LNCaP clone FGC (cell line): Measurements from ENCODE around the genes KDM6B and AURKB.

- RRBS, 2 experiments, result no CpG with 5 or more reads among the region's 5 CpGs
Observed at GRCh38 chr17:7605875-7606824, 8.5 kb downstream of the FXR2 start.

DNA sequence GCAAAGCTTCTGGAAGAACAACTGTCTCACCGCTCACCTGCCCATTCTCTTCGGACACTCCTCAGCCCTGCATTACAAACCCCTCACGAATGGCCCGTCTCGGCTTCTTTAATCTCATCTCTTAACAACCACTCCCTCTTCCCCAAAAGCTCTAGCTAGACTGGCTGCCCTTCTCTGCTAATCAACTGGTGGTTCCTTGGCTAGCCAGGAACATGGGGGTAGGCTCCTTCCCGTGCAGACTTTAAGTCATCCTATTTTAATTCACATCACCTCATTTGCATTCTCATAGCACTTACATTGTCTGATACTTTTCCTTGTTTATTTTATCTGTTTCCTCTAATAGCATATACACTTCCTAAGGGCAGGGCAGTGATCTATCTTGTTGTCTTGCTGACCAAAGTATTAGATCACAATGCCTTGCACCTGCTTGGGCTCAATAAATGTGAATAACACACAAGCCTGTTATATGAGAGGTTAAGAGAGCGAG is 9.9 kb downstream of the TP53 start:
- RRBS, 2 experiments, result no CpG with 5 or more reads among the region's 7 CpGs

DNA sequence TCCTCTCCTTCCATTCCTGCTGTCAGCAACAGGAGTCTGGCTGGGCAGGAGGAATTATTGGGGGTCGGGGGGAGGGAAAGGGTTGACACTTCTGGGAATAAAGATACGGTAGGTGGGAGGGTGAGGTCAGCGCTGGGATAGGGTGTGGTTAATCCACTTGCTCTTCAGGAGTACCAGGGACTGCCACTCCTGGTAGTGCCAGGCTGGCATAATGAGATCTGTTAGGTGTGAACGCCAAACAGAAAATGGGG is 1.1 kb upstream of the DNAH2 start:
- RRBS, 2 experiments, result no CpG with 5 or more reads among the region's 4 CpGs

GRCh38 chr17:7833546-7834384 is at the start of gene KDM6B:
Gene KDM6B (plus strand): TSS chr17:7834217.
- RRBS, 2 experiments, result no CpG with 5 or more reads among the region's 49 CpGs

- RRBS, 2 experiments, result no CpG with 5 or more reads among the region's 8 CpGs
Observed at GRCh38 chr17:7837316-7838077, 3.5 kb downstream of the KDM6B start.

GRCh38 chr17:7842490-7843507 is 8.8 kb downstream of the KDM6B start:
- RRBS, 2 experiments, result under 1 to 1% methylated on average over 13 of the region's 56 CpGs

DNA sequence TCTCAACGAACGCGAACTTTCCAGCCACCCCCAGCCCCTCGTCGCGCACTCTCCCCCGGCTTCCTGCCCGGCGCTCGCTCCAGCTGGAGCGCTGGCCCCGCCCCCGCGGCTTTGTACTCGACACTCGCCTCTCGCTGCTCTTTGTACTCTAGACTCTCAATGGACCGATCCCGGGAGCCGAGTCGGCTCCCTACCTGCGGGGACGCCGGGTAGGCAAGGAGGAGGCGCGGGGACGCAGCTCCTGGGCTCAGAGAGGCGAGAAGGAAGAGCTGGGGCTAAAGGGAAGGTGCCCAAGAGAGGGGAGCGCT is 9.5 kb downstream of the KDM6B start:
- RRBS, 2 experiments, result under 1 to 2% methylated on average over 11 to 12 of the region's 29 CpGs

- RRBS, 2 experiments, result 79 to 80% methylated on average over 4 to 6 of the region's 26 CpGs
Observed at GRCh38 chr17:7847795-7848587, 6.9 kb upstream of the TMEM88 start.

DNA sequence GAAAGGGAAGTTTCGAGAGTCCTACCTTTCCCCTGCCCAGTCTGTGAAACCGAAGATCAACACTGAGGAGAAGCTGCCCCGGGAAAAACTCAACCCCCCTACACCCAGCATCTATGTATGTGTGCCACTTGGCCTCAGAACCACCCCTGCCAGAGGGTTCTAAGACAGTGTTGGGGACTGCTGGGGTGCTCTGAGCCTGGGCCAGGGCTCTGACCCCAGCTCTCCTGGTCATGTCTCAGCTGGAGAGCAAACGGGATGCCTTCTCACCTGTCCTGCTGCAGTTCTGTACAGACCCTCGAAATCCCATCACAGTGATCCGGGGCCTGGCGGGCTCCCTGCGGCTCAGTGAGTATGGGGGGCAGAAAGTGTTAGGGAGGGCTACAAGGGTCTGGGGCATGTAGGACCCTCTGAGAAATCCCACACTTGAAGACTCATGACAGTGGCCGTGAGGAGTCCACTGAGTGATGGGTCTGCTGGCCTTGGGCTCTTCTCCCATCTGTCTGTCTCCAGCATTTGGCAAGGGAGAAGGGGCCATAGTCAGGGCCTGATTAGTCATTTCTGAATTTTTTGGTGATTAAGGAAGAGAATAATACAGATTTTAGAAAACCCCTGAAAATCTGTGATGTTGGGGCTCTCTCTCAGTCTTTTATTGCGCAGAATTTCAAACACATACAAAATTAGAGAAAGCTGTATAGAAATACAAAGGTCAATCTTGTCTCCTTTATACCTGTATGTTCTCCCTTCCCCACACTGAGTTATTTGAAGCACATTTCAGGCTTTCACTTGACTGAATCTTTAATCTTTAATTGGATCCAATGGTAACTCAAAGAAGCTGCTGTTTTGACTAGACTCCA is 4.8 kb upstream of the TMEM88 start:
- RRBS, 2 experiments, result no CpG with 5 or more reads among the region's 10 CpGs

DNA sequence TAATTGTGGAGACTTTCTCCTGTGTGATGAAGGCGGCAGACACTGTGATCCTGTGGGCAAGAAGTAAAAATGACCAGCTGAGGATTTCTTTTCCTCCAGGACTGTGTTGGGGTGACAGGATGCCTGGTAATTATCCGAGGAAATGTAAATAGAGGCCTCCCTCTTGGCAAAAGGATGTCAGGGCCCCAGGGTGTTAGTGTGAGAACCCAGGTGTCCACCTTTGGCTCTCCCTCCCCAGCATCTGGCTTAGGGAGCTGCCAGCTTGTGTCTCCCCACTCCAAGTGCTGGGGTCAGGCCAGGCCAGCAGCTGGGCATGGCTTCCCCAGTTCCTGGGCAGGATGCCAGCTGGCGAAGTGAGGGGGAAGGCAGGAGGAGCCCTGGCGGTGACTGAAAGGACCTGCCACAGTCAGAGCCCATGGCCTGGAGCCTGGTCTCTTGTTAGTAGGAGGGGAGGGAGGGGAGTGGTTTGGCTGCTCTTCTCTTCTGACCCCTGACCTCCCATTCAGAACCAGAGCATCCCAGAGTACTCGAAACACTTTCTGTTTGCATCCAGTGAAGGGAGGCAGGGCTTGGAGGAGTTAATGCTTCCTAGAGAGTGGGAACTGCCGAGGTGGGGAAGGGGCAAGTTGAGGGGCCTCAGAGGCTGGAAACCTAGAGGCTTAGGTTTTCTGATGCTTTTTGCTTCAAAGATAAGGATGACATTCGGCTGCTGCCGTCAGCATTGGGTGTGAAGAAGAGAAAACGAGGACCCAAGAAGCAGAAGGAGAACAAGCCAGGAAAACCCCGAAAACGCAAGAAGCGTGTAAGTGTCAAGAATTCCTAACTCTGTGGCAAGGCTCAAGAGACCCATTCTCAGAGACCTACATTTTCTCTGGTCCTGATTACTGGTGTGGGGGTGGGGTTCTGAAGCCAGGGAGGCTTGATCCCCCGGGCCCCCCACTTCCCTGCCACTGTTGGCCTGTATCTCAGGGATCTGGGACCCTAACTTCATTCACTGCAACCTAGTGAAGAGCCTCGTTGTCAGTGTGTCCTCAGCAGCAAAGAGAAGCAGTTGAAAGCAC is 716 bp downstream of the CHD3 start:
- RRBS, 2 experiments, result no CpG with 5 or more reads among the region's 14 CpGs

DNA sequence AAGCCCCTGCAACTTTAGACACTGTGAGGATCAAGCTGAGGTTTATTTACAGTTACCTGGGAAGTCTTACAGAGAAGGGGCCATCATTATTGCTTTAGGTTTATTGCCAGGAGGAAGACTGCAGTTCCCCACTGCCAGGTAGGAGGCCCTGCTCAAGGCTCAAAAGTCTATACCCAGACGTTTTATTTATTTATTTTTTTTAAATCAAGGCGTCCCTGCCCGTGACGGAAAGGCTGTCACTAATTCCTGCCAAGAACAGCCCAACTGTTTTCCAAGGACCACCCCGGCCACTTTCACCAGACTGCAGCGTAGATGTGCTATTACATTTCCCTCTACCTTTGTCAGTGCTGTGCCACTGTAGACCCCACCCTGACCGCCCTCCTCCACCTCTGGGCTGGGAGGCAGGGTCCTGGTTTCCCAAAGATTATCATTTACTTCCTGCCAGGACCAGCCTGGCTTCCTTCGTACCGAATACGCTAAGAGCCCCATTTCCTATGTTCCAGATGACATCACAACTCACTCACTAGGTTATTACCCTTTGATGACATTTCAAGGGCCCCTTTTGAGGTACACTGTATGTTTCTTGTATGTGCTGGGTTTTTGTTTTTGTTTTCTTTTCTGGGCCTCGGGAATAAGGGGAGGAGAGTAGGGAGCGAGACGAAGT is 6.2 kb upstream of the RNF227 start:
- RRBS, 2 experiments, result no CpG with 5 or more reads among the region's 13 CpGs

DNA sequence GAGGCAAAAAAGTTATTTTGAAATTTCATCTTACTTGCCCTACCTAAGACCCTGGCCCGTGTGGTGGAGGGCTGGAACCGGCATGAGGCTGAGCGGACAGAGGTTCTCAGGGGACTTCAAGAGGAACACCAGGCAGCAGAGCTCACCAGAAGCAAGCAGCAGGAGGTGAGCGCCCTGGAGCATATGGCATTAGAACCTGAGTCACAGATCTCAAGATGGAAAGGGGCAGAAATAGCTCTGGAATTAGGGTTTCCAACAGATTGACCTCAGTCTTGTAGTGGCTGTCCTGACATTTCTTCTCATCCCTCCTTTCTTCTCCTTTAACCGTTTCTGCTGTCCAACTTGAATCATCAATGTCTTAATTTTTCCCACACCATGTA is 4.6 kb downstream of the CNTROB start:
- RRBS, 2 experiments, result no CpG with 5 or more reads among the region's 5 CpGs

GRCh38 chr17:8019019-8019574 is 16.7 kb downstream of the GUCY2D start:
- RRBS, 2 experiments, result 92% methylated on average over 2 of the region's 8 CpGs

GRCh38 chr17:8039241-8039889 is 506 bp downstream of the ALOX15B start:
- RRBS, 2 experiments, result 89 to 92% methylated on average over 10 of the region's 28 CpGs

DNA sequence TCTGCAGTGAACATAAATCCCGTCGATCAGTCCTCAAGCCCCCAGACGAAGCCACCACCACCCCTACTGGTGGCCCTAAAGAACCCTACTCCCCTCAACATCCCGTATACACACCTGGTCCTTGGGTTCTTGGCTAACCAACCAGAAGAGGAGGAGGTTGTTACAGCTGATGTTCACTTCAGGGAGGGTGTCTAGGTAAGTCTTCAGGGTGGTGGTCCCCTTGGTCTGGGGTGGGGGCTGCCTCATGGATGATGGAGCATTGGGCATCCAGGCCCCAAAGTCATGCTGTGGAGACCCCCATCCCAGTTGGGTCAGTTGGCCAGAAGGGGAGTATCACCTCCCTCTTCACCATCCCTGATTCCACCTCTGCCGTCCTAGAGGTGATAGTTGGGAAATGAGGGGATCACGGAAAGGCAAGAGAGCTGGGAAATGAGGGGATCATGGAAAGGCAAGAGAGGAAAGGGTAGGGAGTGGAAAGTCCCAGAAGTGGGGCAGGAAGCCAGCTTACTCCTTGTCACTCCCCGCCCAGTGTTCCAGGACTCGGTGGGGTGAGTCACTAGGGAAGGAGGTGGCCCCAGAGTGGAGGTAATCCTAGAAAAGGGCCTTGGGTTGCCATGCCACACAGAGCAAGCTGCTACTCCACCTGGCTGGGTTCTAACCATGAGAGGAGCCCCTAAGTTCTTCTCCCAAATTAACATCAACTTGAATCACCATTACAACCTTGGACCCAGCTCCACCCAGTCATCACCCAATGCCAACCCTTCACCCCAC is 14.9 kb downstream of the ALOXE3 start:
- RRBS, 2 experiments, result no CpG with 5 or more reads among the region's 8 CpGs

- RRBS, 2 experiments, result 26 to 31% methylated on average over 3 of the region's 15 CpGs
Observed at GRCh38 chr17:8154966-8155919, 3.0 kb upstream of the PER1 start.

DNA sequence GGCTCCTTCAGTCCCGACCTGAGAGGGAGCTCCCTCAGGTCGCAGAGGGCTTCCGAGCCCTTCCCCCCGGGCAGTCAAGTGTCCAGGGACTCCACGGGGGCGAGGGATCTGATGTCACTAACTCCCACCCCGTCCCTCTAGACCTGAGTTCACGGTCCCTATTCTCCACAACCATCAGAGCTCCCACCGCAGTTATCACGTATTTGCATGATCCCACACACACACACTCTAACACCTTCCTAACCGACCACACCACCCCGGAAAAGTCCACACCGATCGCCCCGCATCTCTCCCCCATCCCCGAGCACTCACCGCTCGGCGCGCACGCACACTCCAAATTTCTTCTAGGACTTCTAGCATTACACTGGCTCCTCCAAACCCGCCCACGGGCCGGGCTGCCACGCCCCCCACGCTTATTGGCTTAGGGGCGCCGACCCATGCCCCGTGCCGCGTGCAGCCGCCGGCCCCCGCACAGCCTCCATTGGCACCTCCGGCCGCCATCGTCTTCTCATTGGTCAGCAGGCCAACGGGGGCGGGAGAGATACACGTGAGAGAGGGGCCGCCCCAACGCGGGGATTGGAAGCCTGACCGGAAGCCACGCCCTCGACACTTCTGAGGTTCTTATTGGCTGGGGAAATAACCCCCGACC is 3.9 kb upstream of the PER1 start:
- RRBS, 2 experiments, result under 1 to 2% methylated on average over 10 to 17 of the region's 47 CpGs

GRCh38 chr17:8175514-8175896 is 675 bp downstream of the TMEM107 start:
- RRBS, 2 experiments, result no CpG with 5 or more reads among the region's 7 CpGs

GRCh38 chr17:8210438-8211084 is at the start of gene AURKB:
Gene AURKB (minus strand): TSS chr17:8210575.
- RRBS, 2 experiments, result 1 to 3% methylated on average over 11 of the region's 35 CpGs

DNA sequence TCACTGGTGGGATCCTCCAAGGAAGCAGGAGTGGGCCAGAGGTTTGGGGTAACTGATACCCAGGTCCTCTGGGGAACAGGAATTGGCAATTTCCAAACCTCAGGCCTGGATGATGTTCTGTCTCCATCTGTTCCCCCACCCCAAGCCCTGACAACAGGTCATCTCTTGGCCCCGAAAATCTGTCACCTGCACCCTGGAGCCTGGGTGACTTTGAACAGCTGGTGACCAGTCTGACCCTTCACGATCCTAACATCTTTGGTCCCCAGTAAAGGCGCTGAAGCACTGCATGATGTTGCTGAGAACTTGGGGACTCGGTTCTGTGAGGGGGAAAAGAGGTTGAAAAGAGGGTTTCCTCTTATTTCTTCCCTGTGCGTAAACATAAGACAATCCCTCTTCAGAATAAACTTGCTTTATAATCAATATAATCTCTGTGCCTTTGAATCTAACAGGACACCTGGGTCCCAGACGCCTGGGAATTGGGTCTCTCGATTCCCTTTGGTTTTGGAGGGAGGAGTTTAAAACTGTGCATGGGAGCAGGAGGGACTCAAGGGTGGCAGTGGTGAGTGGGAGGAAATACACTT is 1.3 kb downstream of the RANGRF start:
- RRBS, 2 experiments, result no CpG with 5 or more reads among the region's 7 CpGs